Esophagus muscularis mucosa (tissue), 4 donors: ENCODE measurements around the genes CHD9, RPGRIP1L, IRX5 and CAPNS2.

- PRO-cap = no peak
- RAMPAGE, long total RNA, 4 experiments = no peak in any of the 4 experiments
Measured at GRCh38 chr16:50879865-50880783, 138.2 kb downstream of the CYLD start.

DNA sequence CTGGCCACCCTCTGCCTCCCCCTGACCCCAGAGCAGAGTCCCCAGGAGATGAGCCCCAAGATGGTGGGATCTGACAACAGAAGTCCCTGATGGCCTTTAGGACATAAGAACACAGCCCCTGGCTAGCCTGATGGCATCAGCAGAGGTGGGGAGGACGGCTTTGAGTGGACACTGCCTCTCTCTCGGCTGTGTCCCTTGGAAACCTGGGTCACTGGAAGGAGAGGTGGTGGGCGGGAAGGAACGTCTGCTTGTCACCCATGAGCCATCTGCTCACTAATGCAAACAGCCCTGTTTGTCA, 196.8 kb downstream of the CYLD start:
- PRO-cap = no peak
- RAMPAGE, long total RNA, 4 experiments = no peak in any of the 4 experiments

GRCh38 chr16:51134031-51135016, 16.7 kb downstream of the SALL1 start:
- PRO-cap = no peak
- RAMPAGE, long total RNA, 4 experiments = no peak in any of the 4 experiments

- PRO-cap = no peak
- RAMPAGE, long total RNA, 4 experiments = no peak in any of the 4 experiments
Measured at GRCh38 chr16:51359134-51360154, 208.4 kb upstream of the SALL1 start.

DNA sequence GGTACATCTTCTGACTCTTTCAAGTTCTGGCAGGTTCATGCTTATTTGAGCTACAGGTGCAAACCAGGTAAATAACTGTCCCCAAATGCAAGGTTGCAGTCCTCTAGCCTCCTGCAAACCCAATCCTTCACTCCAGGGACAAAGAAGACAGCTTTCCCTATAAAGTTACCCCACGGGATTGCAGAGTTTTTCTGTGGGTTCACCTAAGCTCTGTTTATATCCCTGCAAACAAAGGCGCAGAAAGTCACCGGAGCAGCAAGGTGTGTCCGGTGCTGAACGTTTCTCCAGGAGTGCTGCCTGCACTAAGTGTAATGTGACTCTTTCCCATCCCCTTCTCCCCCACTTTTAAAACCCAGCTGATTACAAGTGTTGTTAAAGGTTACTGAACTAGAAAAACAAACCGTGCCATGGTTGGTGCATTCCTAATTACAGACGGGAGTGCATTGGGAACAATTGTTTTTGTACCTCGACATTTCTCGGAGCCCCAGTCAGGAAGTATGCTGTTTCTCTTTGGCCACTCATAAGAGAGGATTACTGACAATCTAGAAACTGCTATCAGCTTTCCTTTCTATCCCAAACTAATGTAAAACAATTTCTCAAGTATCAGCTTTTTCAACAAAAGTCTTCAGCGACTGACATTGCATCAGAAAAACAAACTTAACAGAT, 440.9 kb upstream of the SALL1 start:
- PRO-cap = no peak
- RAMPAGE, long total RNA, 4 experiments = no peak in any of the 4 experiments

GRCh38 chr16:51763313-51763752, 612.3 kb upstream of the SALL1 start:
- PRO-cap = no peak
- RAMPAGE, long total RNA, 4 experiments = no peak in any of the 4 experiments

GRCh38 chr16:52526543-52526779, 20.5 kb downstream of the TOX3 start:
- PRO-cap = no peak
- RAMPAGE, long total RNA, 4 experiments = no peak in any of the 4 experiments

GRCh38 chr16:53054658-53055085, at the start of gene CHD9:
CHD9 (plus strand) TSS chr16:53054991.
- PRO-cap = unidirectional peak, plus-strand start at chr16:53054991; unidirectional peak, plus-strand start at chr16:53055040
- RAMPAGE, long total RNA, 4 experiments = start-site peak on the plus strand in 4 of 4 experiments, at chr16:53054979-53055055 at its widest, 51 to 90 reads per replicate

DNA sequence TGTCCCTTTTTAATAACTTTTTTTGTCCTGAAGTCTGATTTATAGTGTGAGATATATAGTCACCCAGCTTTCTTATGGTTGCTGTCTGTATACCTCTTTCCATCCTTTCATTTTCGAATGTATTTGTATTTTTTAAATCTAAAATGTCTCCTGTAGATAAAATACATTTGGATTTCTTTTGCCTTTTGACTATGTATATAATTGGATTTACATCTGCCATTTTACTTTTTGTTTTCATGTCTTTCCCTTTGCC, 26.4 kb downstream of the AKTIP start:
- PRO-cap = no peak
- RAMPAGE, long total RNA, 4 experiments = no peak in any of the 4 experiments

DNA sequence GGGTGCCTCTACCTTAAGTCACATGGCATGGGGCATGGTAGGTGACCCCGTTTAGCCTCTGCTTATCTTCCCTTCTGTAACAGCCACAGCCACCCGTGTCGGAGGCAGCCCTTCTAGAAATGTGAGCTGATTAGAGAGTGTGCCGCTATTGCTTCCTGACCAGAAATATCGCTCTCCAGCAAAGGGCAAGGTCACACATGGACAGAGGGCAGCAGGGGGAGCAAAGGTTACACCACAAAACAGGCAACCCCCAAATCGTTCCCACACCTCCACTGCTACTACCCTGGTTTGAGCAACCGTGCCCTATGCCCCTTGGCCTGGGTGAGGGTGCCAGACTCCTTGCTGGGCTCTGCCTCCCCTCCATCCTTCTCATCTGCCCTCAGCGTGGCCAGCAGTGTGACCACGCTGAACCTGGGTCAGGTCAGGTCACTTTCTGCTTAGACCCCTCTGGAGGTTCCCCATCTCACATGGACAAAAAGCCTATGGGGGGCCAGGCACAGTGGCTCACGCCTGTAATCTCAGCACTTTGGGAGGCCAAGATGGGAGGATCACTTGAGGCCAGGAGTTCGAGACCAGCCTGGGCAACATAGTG, 8.8 kb upstream of the AKTIP start:
- PRO-cap = no peak
- RAMPAGE, long total RNA, 4 experiments = no peak in any of the 4 experiments

DNA sequence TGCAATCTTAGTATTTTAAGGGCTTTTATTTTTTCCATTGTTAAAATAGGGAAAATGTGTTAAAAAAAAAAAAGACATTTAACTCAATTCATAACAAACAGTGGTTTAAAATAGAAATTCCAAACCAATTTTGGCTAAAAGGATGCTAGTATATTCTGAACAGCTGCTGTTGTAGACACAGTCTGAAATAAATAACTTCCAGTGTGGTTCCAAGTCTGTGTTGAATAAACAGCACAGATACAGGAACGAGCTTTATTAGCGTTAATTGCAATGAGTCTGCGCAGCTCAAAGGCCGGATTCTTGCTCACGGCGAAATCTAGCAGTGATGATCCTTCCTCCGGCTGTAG, 46.8 kb upstream of the AKTIP start:
- PRO-cap = no peak
- RAMPAGE, long total RNA, 4 experiments = no peak in any of the 4 experiments

GRCh38 chr16:53703496-53704453, at the start of gene RPGRIP1L:
RPGRIP1L (minus strand) TSS chr16:53703859.
- PRO-cap = bidirectional peak, plus-strand start at chr16:53704156, minus-strand start at chr16:53703836
- RAMPAGE, long total RNA, 4 experiments = start-site peak on the plus strand in 4 of 4 experiments, at chr16:53704147-53704167 at its widest, 169 to 804 reads per replicate; start-site peak on the minus strand in 2 of 4 experiments, at chr16:53703823-53703838 at its widest, 26 to 48 reads per replicate

DNA sequence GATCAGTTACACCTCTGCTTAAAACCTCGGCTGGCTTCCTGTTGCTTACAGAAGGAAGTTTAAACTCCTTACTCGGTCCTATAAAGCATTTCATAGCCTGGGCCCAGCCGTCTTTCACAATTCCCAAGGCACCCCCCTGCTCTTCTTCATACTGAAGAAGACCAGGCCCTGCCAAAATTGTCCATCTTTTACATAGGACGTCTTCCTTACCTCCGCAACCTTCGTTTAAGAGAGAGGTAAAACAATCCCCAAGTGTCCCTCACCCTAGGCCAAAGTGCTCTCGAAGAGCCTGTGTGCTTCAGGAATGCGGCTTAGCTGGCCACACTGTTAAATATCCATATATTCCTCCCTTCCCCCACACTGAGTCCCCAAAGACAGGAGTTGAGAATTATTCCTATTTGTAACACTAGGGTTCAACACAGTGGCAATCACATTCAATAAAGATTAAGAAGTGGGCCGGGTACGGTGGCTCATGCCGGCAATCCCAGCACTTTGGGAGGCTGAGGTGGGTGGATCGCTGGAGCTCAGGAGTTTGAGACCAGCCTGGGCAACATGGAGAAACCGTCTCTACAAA, 112.5 kb upstream of the IRX5 start:
- PRO-cap = no peak
- RAMPAGE, long total RNA, 4 experiments = no peak in any of the 4 experiments

GRCh38 chr16:54930401-54931504, at the start of gene IRX5:
IRX5 (plus strand) TSS chr16:54930865.
- PRO-cap = bidirectional peak, plus-strand start at chr16:54930723, minus-strand start at chr16:54930578; unidirectional peak, plus-strand start at chr16:54930997; unidirectional peak, plus-strand start at chr16:54931280
- RAMPAGE, long total RNA, 4 experiments = no peak in any of the 4 experiments

- PRO-cap = no peak
- RAMPAGE, long total RNA, 4 experiments = no peak in any of the 4 experiments
Measured at GRCh38 chr16:55508297-55508759, 544 bp upstream of the LPCAT2 start.

DNA sequence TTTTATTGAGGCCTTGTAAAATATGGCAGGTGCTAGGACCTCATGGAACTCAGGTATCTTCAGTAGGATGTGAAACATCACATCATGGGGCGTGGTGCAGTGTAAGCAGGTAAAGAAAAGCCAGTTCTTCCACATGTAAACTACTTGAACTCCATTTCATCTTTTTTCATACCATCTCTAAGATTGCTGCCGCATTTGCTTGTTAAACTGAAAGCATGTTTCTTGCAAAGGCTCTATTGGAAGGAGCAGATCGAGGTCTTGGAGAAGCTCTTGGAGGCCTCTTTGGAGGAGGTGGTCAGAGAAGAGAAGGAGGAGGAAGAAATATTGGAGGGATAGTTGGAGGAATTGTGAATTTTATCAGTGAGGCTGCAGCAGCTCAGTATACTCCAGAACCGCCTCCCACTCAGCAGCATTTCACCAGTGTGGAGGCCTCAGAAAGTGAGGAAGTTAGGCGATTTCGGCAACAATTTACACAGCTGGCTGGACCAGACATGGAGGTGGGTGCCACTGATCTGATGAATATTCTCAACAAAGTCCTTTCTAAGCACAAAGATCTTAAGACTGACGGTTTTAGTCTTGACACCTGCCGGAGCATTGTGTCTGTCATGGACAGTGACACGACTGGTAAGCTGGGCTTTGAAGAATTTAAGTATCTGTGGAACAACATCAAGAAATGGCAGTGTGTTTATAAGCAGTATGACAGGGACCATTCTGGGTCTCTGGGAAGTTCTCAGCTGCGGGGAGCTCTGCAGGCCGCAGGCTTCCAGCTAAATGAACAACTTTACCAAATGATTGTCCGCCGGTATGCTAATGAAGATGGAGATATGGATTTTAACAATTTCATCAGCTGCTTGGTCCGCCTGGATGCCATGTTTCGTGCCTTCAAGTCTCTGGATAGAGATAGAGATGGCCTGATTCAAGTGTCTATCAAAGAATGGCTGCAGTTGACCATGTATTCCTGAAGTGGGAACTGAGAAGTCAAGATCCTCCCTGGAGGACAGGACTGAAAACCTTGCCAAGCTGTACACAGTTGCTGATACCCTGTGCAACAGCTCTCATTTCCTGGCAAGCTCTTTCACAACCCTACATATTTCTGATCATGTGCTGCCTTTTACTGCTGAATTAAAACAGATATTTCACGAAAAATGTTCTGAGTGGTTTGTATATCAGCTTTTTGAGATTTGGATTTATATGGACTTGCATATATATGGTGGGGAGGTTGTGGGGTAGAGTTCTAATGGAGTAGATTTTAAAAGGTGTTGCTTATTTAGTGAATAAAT, at the start of gene CAPNS2:
CAPNS2 (plus strand) TSS at position 143 of the 1,280 bp plus-strand sequence.
- PRO-cap = no peak
- RAMPAGE, long total RNA, 4 experiments = no peak in any of the 4 experiments

DNA sequence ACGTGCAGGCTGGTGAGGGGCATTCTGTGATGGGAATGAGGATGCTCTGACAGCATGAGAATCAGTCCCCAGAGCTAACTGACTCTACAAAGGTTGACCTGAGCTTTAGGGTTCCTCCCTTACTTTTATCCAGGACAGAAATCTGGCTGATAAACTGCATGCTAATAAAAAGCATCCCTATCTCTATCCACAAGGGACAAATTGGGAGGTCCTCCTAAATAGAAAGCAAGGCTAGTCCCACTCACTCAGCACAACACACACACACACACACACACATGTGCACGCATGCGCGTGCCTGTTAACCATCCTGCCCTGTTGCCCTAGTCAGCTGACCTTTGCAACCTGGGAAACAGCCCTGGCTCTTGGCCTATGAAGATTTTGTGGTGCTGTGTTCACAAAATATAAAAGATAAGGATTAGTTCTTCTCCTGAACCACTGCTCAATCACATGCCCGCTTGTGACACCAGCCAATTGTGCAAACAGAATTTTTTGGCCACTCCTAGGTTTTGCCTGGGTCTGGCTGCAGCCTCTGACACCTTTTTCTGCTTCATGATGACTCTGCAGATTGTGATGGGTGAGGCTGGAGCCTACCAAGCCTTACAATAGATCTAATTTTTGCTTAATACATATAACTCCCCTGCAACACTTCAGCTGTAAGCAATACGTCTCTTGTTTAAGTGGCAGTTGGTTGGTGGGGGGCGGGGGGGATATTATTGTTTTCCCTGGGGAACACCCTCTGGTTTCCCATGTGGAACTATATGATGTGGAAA, 3.3 kb upstream of the CES1 start:
- PRO-cap = no peak
- RAMPAGE, long total RNA, 4 experiments = no peak in any of the 4 experiments

DNA sequence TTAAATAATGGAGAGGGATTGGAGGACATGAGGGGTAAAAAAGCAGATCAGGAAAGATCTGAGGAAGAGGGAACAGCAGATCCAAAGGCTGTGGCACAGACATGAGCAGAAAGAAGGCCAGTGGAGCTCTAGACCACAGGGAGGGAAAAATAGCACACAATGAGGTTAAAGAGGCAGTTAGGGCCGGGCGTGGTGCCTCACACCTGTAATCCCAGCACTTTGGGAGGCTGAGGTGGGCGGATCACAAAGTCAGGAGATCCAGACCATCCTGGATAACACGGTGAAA, 14.5 kb downstream of the GNAO1 start:
- PRO-cap = no peak
- RAMPAGE, long total RNA, 4 experiments = no peak in any of the 4 experiments

GRCh38 chr16:56400606-56401353, 24.6 kb downstream of the AMFR start:
- PRO-cap = no peak
- RAMPAGE, long total RNA, 4 experiments = no peak in any of the 4 experiments

- PRO-cap = no peak
- RAMPAGE, long total RNA, 4 experiments = no peak in any of the 4 experiments
Measured at GRCh38 chr16:56402786-56403244, 22.5 kb downstream of the AMFR start.